Foreskin fibroblast (primary cell): ENCODE data around the genes SLC1A1 and INSL6.

- RRBS = no CpG with 5 or more reads among the region's 4 CpGs
These were observed 48.1 kb downstream of the KCNV2 start for GRCh38 chr9:2765329-2765955.

DNA sequence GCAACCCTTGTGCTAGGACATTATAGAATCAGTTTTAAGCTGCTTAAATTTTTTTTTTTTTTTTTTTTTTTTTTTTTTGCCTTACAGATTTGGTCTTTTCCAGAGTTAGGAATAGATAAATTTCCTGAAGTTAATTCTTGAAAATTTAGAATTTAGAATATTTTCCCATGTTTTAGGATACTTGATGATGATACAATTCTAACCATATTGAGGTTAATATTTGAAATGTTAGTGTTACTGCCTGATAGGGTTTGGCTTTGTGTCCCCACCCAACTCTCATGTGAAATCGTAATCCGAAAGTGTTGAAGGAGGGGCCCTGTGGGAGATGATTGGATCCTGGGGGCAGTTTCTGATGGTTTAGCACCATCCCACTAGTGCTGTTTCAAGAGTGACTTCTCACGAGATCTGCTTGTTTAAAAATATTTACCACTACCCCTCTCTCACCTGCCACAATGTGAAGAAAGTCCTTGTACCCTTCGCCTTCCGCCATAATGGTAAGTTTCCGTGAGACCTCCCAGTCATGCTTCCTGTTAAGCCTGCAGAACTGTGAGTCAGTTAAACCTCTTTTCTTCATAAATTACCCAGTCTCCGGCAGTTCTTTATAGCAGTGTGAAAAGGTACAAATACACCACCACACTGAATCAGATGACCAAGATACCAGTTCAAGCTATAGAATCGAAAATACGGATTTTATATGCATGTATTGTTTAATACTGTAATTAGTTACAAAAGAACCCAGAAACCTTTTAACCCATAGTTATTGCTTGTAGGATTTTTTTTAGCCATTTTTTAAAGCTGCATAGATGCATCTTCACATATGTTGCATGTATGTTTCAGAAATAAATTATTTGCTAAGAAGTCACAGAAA lies 2.7 kb upstream of the RFX3 start:
- RRBS = no CpG with 5 or more reads among the region's 9 CpGs

DNA sequence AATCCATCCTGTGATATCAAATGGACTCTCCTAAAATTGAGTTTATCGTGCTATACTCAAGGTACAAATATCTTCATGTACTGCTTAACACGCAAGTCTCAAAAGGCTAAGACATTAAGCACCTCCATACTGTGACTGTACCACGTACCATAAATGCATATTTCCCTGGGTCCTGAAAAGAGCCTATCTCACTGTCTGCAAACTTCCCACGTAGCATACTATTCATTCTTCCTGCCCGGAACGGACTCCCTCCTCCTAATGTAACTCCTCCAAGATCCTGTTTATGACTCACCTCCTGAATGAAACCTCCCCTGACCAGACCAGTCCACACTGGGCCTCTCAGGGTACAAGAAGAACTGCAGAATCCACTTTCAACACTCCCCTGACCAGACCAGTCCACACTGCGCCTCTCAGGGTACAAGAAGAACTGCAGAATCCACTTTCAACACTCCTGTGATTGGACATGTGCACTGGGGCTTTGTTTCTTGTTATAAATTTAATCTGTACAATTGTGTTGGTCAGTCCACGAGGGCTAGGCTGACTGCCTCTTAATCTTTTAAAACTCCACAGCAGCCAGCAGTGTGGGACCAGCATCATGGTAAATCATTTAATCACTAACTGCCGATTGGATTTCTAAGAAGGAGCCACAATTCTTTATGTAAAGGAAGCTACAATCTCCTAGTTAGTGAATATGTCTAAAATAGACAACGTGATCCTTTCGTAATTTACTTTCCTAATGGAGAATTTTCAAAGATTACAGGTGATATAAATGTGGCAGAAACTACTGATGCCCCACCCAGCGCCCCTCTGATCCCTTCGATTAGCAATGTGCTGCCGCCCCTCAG lies 381.1 kb upstream of the RFX3 start:
- RRBS = no CpG with 5 or more reads among the region's 14 CpGs

DNA sequence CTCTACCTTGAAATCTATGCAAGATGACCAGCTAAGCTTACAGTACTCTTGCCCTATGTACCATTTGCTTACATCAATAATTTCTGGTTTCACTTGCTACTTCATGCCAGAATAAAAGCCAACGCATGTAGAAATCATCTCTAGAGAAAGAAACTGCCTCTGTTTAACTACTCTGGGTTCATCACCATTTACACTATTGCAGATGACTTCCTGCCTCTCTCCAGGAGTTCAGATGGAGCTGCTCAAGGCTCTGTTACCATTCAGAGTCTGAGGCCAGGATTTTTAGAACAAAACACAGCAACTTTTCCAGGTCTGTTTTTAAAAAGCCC lies 216.1 kb downstream of the GLIS3 start:
- RRBS = no CpG with 5 or more reads among the region's 1 CpG

- RRBS = no CpG with 5 or more reads among the region's 2 CpGs
These were observed 206.5 kb downstream of the GLIS3 start for GRCh38 chr9:4093384-4093825.

DNA sequence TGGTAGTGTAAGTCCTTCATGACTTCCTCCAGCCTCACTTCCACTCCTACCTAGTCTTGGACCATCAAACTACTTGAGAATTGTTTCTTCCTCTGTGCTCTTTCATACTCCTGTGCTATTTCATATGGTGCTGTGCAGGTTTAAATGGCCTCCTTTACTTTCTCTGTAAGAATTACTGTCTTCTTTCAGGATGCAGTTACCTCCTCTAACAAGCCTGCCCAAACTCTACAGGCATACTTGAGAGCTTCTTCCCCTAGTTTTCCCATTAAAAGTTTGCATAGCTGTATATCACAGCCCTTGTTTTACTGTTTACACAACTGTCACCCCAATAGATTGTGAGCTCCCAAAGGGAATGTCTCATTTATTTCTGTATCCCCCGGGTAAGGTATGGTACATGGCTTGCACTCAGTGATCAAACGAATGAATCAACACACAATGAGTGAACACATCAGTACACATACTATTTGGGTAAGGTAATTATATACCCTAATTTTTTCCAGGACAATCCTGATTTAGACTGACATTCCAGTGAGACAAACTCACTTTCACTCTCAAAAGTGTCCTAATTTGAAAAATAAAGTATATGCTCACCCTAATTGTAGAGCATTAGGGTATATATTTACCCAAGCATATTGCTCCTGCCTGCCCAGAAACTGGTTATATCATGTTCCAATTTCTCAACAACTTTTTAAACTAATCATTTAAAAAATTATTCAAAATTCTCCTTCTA lies 190.0 kb downstream of the GLIS3 start:
- RRBS = no CpG with 5 or more reads among the region's 2 CpGs

- RRBS = no CpG with 5 or more reads among the region's 11 CpGs
These were observed 156.0 kb downstream of the GLIS3 start for GRCh38 chr9:4143789-4144343.

DNA sequence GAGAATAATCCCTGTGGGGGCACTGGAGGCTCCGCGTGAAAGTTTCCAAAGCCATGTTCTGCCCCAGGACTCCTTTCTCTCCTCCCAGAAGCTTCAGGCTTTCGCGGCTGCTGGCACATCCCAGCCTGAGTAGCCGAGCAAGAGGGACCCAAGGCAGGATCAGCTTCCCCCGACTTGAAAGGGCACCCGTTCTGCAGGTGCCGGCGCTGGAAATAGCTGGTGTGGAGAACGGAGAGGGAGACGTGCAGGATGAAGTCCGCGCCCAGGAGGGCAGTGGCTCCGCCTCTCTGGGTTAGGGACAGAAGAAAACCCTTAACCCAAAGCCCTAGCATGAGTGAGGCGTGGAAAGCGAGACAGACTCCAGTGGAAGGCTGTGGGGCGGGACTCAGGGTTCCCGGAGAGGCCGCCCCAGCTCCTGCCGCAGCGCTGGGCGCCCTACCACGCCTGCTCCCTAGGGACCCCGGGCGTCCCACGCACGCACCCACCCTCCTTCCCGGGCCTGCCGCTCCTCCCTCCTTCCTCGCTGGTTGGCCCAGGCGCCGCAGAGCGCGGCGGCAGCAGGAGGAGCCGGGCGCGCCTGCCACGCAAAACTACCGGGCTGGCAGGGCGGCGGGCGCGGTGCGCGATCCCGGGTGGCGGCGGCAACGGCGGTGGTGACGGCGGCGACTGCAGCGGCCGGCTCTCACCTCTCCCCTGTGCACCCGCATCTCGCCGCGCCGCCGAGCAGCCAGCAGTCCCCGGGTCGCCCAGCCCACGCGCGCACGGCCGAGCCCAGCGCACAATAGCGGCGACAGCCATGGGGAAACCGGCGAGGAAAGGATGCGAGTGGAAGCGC lies at the start of gene SLC1A1:
Gene SLC1A1 (plus strand): TSS at position 585 of the 835 bp plus-strand sequence.
- RRBS = 2% methylated on average over 50 of the region's 76 CpGs

GRCh38 chr9:4576276-4577343 lies 85.5 kb upstream of the PLPP6 start:
- RRBS = no CpG with 5 or more reads among the region's 12 CpGs

- RRBS = no CpG with 5 or more reads among the region's 10 CpGs
These were observed 66.0 kb upstream of the PLPP6 start for GRCh38 chr9:4596059-4596534.

DNA sequence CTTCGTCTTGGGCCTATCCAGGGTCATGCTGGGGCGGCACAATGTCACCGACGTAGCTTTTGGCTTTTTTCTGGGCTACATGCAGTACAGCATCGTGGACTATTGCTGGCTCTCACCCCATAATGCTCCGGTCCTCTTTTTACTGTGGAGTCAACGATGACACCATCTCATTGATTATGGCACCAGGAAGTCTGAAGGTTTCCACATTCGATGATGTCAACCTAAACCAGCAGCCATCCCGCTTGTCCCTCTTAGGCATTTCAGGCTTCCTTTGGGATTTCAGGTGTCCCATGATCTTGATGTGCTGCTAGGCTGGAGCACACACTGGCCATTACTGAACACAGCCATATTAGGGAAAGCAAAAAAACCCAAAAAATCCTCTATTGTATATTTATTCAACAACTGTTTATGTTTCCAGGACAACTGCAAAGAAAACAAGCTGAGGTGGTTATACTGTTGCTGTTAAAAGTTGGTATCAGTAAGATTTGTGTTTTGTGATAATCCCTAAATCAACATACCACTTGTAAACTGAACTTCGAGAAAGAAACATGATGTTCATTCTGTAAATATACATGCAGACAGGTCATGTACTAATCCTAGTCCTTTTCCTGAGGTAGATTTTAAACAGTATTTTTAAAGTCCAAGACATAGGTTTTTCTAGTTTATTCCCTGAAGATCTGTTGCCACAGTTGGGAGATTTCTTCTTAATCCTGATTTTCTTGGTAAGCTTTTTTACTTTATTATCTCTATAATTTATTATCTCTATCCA lies 1.2 kb downstream of the PLPP6 start:
- RRBS = no CpG with 5 or more reads among the region's 10 CpGs

DNA sequence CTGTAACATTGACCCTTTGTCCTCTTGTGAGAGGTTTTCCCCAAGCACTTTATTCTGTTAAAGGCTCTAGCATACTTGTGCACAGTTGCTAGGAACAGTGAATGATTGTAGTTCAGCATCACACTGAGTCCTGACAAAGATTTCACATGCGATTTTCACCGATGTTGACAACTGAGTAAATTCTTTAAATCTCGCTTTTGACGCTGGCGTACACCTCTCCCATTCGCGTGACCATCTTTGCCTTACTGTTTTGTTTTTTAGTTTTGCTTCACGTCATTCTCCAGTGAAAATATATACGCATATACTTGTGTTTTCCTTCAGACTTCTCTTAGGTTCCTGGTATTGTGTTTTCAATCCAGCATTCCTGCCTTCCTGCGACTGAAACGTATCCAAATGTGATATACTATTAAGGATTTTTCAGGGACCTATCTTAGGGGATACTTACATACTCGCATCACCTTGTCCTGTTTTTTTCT lies 887 bp downstream of the CDC37L1 start:
- RRBS = no CpG with 5 or more reads among the region's 12 CpGs

GRCh38 chr9:4711733-4712714 lies 29.0 kb downstream of the AK3 start:
- RRBS = no CpG with 5 or more reads among the region's 5 CpGs

GRCh38 chr9:4731415-4732275 lies 9.4 kb downstream of the AK3 start:
- RRBS = no CpG with 5 or more reads among the region's 5 CpGs

GRCh38 chr9:4739558-4739843 lies 1.5 kb downstream of the AK3 start:
- RRBS = no CpG with 5 or more reads among the region's 13 CpGs

DNA sequence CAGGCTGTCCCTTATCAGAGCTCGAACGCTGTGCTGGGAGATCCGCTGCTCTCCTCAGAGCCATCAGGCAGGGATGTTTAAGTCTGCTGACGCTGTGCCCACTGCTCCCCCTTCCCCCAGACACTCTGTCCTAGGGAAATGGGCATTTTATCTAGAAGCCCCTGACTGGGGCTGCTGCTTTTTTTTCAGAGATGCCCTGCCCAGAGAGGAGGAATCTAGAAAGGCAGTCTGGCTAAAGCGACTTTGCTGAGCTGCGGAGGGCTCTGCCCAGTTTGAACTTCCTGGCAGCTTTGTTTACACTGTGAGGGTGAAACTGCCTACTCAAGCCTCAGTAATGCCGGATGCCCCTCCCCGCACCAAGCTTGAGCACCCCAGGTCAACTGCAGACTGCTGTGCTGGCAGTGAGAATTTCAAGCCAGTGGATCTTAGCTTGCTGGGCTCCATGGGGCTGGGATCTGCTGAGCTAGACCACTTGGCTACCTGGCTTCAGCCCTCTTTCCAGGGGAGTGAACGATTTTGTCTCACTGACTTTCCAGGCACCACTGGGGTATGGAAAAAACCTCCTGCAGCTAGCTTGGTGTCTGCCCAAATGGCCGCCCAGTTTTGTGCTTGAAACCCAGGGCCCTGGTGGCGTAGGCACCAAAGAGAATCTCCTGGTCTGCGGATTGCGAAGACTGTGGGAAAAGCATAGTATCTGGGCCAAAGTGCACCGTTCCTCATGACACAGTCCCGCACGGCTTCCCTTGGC lies 83.3 kb upstream of the JAK2 start:
- RRBS = no CpG with 5 or more reads among the region's 16 CpGs

GRCh38 chr9:5185450-5185912 lies at the start of gene INSL6:
Gene INSL6 (minus strand): TSS chr9:5185639.
- RRBS = no CpG with 5 or more reads among the region's 33 CpGs

- RRBS = no CpG with 5 or more reads among the region's 2 CpGs
These were observed 6.6 kb upstream of the RLN2 start for GRCh38 chr9:5311241-5311440.

- RRBS = no CpG with 5 or more reads among the region's 4 CpGs
These were observed 3.0 kb downstream of the RLN1 start for GRCh38 chr9:5336663-5337157.

DNA sequence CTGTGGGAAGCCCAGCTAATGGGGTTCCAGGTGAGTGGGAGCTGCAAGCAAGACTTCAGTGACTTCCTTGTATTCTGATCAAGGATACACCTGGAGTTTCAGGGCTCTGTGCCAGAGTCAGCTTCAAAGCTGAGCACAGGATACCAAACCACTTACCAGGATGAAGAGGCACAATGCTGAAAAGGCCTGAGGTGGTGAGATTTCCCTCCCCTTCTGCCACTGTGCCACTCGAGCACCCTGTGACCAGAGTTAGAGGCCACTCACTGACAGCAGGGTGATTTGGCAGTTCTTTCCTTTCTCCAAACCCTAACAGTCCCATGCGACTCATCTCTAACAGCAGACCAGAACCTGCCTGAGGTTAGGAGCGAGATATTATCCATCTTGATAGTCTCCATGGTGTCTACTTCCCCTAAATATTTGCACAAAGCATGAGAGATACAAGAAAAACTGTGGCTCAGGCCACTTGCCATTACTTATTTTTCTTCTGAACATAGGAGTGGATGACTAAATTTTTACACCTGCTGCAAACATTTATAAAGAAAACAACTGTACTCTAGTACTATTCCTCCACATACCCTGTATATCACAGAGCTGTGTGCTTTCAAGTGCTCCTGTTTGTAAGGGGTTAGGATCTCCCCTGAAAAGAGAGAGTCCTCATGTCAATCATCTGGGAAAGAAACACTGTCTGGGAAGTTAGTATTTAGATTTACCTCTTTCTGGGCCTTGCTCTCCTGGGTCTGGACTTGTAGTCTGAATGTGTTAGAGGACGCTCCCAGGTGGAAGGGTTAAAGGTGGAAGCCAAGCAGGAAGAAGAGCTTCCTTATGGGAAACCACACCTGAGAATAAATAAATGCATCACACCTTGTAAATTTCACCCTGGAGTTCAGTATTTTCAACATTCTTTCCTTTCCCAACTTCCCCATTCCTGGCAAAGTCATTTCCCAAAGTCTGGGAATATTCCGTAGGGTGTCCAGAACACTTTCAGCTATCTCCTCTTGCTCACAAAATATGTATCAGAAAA lies 1.6 kb downstream of the PLGRKT start:
- RRBS = no CpG with 5 or more reads among the region's 5 CpGs